GM19240 (cell line): ENCODE measurements around a stretch of chr12.

DNA sequence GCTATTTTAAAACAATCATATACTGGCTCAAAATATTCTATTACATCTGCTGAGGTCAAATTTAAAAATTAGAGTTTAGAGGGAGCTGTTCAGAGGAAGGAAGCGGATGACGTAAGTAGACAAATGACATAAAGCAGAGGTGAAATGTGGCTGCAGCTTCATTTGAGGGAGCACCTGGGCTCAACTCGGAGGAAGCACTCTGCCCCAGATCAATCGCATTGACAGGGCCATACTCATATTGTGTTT, 226.7 kb downstream of the C12orf42 start:
- RRBS: no CpG with 5 or more reads among the region's 4 CpGs

GRCh38 chr12:103433871-103434620, 61.7 kb downstream of the C12orf42 start:
- RRBS: no CpG with 5 or more reads among the region's 14 CpGs

- RRBS: 92% methylated on average over 2 of the region's 16 CpGs
Observed at GRCh38 chr12:104187687-104188339, 27.8 kb upstream of the TXNRD1 start.

DNA sequence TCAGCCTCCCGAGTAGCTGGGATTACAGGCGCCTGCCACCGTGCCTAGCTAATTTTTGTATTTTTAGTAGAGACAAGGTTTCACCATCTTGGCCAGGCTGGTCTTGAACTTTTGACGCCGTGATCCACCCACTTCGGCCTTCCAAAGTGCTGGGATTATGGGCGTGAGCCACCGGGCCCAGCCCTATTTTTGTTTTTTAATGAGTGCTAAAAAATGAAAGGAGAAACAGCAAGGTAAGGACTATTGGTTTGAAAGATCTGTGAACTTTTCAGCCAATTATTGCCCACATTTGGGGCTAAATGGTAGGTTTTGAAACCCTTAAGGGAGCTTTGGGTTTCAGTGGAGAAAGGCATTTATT, 12.0 kb upstream of the EID3 start:
- RRBS: no CpG with 5 or more reads among the region's 8 CpGs

GRCh38 chr12:104515169-104515914, 58.6 kb downstream of the CHST11 start:
- RRBS: no CpG with 5 or more reads among the region's 9 CpGs

- RRBS: no CpG with 5 or more reads among the region's 4 CpGs
Observed at GRCh38 chr12:104643204-104643599, 186.5 kb downstream of the CHST11 start.

- RRBS: no CpG with 5 or more reads among the region's 10 CpGs
Observed at GRCh38 chr12:104672295-104673141, 215.8 kb downstream of the CHST11 start.

DNA sequence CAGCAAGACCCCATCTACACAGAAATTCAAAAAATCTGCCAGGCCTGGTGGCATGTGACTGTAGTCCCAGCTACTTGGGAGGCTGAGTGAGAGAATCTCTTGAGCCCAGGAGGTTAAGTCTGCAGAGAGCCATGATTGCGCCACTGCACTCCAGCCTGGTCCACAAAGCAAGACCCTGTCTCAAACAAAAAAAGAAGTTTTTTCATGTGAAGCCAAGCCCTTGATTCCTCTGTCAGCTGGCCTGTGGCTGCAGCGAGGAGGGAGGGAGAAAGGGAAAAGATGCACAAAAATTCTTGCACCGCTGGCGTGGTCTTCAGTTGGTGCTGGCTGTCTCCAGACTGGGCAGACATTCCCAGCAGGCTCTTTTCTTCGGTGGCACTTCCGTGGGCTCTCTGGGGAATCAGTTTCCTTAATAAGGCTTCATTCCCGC, 248.1 kb downstream of the SLC41A2 start:
- RRBS: no CpG with 5 or more reads among the region's 7 CpGs

DNA sequence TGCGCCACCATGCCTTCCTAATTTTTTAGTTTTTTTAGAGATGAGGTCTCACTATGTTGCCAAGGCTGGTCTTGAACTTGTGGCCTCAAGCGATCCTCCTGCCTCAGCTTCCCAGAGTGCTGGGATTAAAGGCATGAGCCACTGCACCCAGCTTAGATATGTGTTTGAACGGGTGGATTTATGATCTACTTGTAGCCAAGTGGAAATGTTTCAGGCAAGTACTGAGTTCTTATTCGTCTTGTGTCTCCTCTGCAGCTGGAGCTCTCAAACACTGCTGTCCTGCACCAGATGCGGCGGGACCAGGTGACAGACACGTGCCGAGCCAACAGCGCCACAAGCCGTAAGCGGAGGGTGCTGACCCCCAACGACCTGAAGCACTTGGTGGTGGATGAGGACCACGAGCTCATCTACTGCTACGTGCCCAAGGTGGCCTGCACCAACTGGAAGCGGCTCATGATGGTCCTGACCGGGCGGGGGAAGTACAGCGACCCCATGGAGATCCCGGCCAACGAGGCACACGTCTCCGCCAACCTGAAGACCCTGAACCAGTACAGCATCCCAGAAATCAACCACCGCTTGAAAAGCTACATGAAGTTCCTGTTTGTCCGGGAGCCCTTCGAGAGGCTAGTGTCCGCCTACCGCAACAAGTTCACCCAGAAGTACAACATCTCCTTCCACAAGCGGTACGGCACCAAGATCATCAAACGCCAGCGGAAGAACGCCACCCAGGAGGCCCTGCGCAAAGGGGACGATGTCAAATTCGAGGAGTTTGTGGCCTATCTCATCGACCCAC, 201.2 kb downstream of the SLC41A2 start:
- RRBS: 99% methylated on average over 6 of the region's 36 CpGs

DNA sequence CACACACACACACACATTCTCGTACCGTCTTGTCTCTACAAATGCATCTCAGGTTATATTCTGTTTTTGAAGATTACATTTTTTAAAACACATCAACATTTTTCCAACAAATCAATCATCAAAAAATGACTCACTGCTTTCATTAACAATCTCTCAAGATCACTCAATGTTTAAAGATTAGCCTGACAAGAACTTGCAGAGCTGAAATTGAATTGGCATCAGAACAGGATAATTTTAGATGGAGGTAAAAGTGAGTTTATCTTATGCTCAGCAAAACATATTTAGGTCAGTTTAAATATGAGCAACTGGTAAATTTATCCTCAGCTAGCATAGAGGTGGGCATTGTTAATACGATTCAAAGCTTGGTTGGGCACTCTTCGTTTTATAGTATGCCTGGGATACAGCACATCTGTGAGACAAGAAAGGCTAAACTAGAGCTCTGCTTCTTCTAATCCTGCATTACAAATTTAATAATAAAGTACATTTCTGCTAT, 153.7 kb downstream of the SLC41A2 start:
- RRBS: no CpG with 5 or more reads among the region's 4 CpGs

DNA sequence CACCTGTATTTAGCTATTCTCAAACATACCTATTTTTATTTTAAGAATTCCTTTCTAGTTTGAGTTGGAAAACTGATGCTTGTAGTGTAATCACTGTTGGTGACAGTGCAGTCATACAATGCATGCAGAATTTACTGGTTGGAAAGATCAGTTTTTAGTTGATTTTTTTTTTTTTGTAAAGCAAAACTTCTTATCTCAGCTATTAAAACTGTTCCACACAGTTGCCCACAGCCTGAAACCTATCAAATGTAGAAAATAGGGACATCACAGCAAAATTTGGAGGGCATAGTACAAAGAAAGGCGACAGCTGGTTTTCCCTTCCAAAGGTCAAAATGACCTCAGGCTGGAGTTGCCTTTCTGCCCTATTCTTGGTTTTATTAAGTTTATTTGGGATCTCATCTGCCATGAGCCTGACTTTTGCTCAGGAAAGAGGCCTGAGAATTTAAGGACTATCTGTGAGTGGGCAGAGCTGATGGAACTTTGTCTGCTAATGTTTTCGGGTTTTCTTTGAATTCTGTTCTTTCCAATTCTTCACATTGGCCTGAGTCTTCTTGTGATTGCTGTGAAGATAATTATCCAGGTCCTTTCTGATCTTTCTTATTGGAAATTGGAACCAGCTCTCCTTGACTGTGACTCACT, 28.5 kb downstream of the NOPCHAP1 start:
- RRBS: no CpG with 5 or more reads among the region's 2 CpGs

- RRBS: no CpG with 5 or more reads among the region's 1 CpG
Observed at GRCh38 chr12:105031158-105031531, 45.0 kb downstream of the NOPCHAP1 start.

GRCh38 chr12:105198632-105199795, 37.0 kb downstream of the APPL2 start:
- RRBS: no CpG with 5 or more reads among the region's 17 CpGs

DNA sequence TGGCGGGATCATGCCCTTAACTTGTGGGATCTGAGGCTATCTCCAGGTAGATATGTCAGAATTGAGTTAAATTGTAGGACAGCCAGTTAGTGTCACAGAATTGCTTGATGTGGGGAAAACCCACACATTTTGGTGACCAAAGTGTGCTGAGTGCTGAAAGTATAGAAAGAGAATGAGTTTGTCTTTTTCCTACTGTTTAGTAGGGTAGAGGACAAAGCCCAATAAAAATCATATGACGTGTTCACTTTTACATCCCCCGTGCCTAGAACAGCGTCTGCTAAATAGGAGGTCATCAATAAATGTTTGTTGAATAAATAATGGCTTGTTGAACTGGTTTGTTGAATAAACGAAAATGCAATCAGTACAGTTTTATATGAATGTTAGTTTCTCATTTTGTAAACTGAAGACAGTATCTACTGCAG, 20.7 kb downstream of the APPL2 start:
- RRBS: no CpG with 5 or more reads among the region's 5 CpGs

DNA sequence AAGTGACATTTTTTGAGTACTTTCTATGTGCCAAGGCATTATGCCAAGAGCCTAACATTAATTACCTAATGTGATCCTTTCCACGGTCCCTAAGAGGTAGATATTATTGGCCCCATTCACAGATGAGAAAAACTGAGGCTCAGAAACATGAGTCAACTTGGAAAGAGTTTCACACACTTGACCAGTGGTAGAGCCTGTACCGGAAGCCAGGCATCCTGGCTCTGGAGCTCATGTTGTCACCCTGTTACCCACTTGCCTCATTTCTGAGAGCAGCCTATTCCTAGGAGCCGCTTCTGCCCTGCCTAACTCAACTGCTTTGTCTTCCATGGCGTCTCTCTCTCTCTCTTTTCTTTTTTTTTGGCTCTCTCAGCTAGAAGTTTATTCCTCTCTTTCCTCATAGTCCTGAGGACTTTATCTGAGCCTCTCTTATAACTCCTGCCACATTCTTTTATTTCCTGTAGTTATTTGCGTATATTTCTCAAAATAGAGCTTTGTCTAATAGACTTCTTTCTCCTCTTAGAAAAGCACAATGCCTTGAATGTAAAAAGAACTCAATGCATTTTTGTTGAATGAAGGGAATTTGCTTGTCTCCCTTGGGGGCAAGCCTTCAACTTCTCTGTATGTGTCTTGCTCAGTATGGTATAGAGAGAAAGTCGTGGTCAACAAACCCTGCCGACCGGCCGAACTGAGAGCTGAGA, 136.2 kb downstream of the C12orf75 start:
- RRBS: no CpG with 5 or more reads among the region's 9 CpGs

DNA sequence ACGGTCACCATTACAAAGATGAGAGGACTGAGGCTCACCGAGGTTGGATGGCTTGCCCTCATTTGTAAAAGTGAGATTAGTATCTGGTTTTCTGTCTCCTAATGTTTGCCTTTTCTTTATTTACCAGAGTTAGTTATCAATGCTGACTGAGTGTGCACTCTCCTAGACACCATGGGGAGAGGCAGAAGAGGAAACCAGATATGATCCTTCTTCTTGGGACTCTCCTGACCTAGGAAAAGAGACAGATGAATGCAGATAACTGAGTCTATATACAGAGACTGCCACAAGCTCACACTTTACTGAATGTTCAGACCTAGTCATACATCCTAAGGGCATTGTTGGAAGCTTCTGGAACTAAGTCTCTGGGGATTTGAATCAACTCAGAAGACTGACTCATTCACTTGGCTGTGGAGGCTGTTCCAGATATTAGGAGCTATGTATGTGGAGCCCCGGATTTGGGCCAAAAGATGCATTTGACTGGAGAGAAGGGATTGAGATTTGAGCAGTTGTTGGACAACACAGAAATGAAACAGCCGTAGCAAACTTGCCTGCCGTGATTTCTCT, 397.0 kb downstream of the NUAK1 start:
- RRBS: no CpG with 5 or more reads among the region's 5 CpGs

DNA sequence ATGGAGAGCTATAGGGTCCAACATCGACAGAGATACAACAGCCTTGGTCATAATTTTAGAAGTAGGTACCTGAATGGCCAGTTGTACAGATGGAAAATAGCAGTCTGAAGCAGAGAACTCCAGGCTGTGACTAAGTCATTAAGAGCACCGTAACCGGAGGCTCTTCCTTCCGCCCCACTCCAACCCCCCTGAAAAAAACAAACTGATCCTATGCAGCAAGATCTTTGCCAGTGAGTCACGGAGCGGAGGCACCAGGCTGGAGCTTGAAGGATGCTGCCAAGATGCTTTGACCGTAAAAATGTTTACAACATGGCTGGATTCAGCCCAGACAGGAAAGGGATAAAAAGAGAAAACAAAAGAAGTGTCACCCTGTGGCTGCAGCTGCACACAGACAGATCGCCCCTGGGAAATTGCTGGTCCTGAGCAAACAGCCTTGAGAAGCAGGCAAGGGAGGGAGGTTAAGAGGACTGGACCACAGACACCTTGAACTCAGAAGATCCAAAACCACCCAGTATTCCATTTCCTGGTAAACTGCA, 204.5 kb downstream of the NUAK1 start:
- RRBS: no CpG with 5 or more reads among the region's 8 CpGs

DNA sequence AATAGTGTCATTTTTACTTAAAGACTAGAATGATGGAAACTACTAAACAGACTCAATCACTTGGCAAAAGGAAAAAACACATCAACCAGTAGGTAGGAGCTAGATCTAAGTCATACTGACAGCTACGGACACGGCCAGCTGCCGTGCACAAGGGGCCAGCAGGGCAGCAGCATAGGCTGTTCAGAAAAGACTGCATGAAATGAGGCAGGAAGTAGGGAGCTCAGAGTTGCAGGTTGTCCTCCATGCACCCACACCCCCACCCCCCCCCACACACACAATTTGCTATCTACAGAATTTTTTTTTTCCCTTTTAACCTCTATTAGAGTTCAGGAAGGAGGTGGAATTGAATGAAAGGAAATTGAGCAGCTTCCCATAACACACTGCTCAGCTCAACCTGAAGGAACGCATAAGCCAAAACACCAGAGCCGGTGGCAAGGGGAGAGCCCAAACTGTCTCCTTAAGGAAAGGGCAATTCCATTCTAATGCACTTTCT, 74.2 kb downstream of the NUAK1 start:
- RRBS: no CpG with 5 or more reads among the region's 5 CpGs